GM12878 (cell line): ENCODE measurements around the gene TMBIM6.

DNA sequence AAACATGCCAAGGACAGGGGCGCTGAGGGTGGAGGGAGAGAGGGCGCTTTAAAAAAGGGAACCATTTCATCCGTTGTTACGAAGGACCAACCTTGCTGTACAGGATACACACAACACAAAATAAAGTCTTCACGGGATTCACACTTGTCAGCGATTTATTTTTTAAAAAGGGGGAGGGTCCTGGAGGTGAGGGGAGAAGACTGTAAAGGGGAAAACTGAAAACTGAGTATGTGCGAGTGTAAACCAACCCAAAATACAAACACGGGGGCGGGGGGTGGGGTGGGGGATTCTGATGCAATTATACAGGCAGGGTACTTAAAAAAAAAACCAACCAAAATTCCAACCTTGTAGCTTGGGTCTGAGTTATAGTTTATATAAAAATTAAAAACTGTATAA, 521 bp upstream of the PRKAG1 start:
- RAMPAGE, long total RNA, result no peak
- RRBS, 2 experiments, result no CpG with 5 or more reads among the region's 9 CpGs
CAGE:
- cytosol, long polyA minus RNA, result no peak
- cytosol, long polyA plus RNA, result no peak
- long polyA plus RNA, result no peak
- nucleolus, long total RNA, result no peak
- nucleus, long polyA plus RNA, result no peak
- nucleus, long total RNA, result no peak

DNA sequence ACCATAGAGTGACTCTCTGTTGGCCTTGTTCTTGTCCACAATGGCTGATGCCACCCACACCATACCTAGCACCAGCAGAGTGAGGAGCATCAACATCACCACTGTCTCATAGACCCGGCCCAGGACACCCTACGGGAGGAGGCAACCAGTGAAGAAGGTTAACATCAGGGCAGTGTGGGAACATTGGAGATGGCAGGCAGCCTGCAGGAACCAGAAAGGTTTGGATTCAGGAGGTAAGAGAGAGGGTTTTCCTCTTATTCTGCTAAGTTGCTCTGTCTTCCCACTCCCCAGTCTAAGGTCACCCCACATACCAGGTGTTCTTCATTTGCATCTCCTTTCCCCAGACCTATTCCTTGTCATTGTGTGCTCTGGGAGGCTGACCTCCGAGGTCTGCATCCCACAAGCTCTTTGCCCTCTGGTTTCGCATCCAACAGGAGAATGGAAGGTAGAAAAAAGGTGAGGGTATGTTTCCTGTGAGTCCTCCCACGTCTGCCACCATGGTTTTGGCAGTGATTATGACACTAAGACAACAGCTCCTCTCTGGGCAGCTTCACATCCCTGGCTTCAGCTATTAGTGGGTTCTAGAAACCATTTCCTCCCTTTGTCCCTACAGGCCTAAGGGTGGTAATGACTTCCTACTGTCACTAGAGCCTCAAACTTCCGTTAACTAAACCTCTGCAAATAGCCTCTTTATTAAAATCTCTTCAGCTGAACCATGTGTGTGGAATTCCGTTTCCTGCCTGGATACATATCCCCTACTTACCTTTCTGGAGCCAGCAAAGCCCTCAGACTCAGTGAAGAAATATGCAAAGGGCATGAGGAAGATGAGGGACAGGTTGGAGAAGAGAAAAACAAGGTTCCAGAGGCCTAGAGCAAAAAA, 6.7 kb downstream of the LMBR1L start:
- RAMPAGE, long total RNA, result no peak
- RRBS, 2 experiments, result no CpG with 5 or more reads among the region's 7 CpGs
CAGE:
- cytosol, long polyA minus RNA, result no peak
- cytosol, long polyA plus RNA, result no peak
- long polyA plus RNA, result no peak
- nucleolus, long total RNA, result no peak
- nucleus, long polyA plus RNA, result no peak
- nucleus, long total RNA, result no peak

DNA sequence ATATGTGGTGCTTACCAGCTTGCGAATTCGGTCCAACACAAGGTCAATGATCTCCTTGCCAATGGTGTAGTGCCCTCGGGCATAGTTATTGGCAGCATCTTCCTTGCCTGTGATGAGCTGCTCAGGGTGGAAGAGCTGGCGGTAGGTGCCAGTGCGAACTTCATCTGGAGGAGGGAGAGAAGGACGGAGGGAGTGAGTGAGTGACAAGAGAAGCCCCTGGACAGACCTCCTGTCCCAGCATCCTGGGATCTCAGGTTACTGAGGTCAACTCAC, 2.0 kb downstream of the TUBA1B start:
- RAMPAGE, long total RNA, result no peak
- RRBS, 2 experiments, result no CpG with 5 or more reads among the region's 6 CpGs
CAGE:
- cytosol, long polyA minus RNA, result no peak
- cytosol, long polyA plus RNA, result no peak
- long polyA plus RNA, result no peak
- nucleolus, long total RNA, result no peak
- nucleus, long polyA plus RNA, result no peak
- nucleus, long total RNA, result no peak

- RAMPAGE, long total RNA, result no peak
- RRBS, 2 experiments, result no CpG with 5 or more reads among the region's 15 CpGs
CAGE:
- cytosol, long polyA minus RNA, result no peak
- cytosol, long polyA plus RNA, result no peak
- long polyA plus RNA, result no peak
- nucleolus, long total RNA, result no peak
- nucleus, long polyA plus RNA, result no peak
- nucleus, long total RNA, result no peak
These were observed 31.9 kb upstream of the TUBA1C start for GRCh38 chr12:49232701-49233641.

GRCh38 chr12:49347277-49348129, 815 bp downstream of the DNAJC22 start:
- RAMPAGE, long total RNA, result no peak
- RRBS, 2 experiments, result under 1 to 2% methylated on average over 7 to 11 of the region's 35 CpGs
CAGE:
- cytosol, long polyA minus RNA, result no peak
- cytosol, long polyA plus RNA, result no peak
- long polyA plus RNA, result no peak
- nucleolus, long total RNA, result no peak
- nucleus, long polyA plus RNA, result no peak
- nucleus, long total RNA, result no peak

DNA sequence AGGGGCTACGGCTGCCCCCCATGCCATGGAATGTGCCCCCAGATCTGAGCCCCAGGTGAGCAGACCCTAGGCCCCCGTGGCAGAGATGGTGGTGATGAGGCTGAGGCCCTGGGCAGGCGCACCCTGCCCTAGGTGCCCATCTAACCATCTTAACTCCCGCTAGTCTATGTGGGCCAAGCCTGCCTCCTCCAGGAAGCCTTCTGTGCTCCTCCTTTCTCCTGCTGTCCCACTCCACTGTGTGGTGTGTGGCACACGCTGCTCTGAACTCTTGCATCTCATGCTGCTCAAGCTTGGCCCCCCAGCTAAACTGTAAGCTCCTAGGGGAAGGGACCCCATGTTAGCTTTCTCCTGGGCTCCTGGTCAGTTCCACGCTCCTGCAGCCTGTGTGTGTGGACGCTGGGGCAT, 12.0 kb downstream of the MCRS1 start:
- RAMPAGE, long total RNA, result no peak
- RRBS, 2 experiments, result no CpG with 5 or more reads among the region's 7 CpGs
CAGE:
- cytosol, long polyA minus RNA, result no peak
- cytosol, long polyA plus RNA, result no peak
- long polyA plus RNA, result no peak
- nucleolus, long total RNA, result no peak
- nucleus, long polyA plus RNA, result no peak
- nucleus, long total RNA, result no peak

DNA sequence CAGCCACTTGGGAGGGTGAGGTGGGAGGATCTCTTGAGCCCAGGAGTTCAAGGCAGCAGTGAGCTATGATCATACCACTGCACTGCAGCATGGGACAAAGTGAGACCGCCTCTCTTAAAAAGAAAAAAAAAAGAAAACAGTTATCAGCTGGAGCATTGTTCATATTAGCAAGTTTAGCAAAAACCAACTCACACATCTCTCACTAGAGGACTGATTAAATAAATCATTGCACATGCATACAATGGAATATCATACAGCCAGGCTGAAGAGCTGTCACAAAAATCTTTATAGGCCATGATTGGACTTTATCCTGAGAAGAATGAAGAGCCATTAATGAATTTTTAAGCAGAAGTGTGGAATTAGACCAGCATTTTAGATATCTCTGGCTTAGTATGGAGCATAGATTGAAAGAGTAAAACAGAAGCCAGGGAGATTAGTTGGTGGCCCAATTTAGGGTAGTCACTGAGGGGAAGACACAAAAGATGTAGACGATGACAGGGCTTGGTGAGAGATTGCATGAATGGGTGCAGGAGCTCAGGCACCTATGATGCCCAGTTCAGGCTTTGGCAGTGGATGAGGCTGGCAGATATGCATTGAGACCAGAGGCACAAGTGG, 8.6 kb upstream of the MCRS1 start:
- RAMPAGE, long total RNA, result no peak
- RRBS, 2 experiments, result no CpG with 5 or more reads among the region's 2 CpGs
CAGE:
- cytosol, long polyA minus RNA, result no peak
- cytosol, long polyA plus RNA, result no peak
- long polyA plus RNA, result no peak
- nucleolus, long total RNA, result no peak
- nucleus, long polyA plus RNA, result no peak
- nucleus, long total RNA, result no peak

DNA sequence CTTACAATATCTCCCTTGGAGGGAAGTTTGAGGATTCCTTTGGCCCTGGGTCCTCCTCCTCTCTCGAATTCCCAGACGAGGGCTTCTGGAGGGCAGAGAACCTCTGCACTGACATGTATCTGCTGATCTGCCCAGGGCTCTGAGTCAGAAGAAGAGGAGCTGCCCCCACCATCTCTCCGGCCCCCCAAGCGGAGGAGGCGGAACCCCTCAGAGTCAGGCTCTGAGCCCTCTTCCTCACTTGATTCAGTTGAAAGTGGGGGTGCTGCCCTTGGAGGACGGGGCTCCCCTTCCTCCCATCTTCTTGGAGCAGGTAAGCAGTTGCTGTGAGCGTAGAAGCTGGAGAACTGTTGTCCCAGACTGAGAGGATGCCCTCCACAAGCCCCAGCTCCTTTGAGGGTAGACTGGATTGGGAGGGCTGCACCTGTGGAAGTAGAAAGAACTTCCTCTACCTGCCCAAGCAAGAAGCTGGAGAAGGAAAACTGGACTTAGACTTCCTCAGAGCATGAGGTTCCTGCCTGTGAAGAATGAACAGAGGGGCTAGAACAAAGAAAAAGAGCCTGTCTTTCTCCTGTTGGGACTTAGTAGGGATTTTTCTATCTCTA, 19.8 kb downstream of the PRPF40B start:
- RAMPAGE, long total RNA, result no peak
- RRBS, 2 experiments, result no CpG with 5 or more reads among the region's 7 CpGs
CAGE:
- cytosol, long polyA minus RNA, result no peak
- cytosol, long polyA plus RNA, result no peak
- long polyA plus RNA, result no peak
- nucleolus, long total RNA, result no peak
- nucleus, long polyA plus RNA, result no peak
- nucleus, long total RNA, result no peak

GRCh38 chr12:49643690-49644879, 20.7 kb downstream of the PRPF40B start:
- RAMPAGE, long total RNA, result no peak
- RRBS, 2 experiments, result no CpG with 5 or more reads among the region's 15 CpGs
CAGE:
- cytosol, long polyA minus RNA, result no peak
- cytosol, long polyA plus RNA, result no peak
- long polyA plus RNA, result no peak
- nucleolus, long total RNA, result start-site peak on the plus strand at chr12:49644073-49644612, 12 reads
- nucleus, long polyA plus RNA, result no peak
- nucleus, long total RNA, result no peak

- RAMPAGE, long total RNA, result no peak
- RRBS, 2 experiments, result no CpG with 5 or more reads among the region's 12 CpGs
CAGE:
- cytosol, long polyA minus RNA, result no peak
- cytosol, long polyA plus RNA, result no peak
- long polyA plus RNA, result no peak
- nucleolus, long total RNA, result no peak
- nucleus, long polyA plus RNA, result no peak
- nucleus, long total RNA, result no peak
These were observed 8.3 kb downstream of the FMNL3 start for GRCh38 chr12:49698487-49699736.

- RAMPAGE, long total RNA, result no peak
- RRBS, 2 experiments, result under 1 to 4% methylated on average over 13 to 23 of the region's 48 CpGs
CAGE:
- cytosol, long polyA minus RNA, result no peak
- cytosol, long polyA plus RNA, result no peak
- long polyA plus RNA, result no peak
- nucleolus, long total RNA, result start-site peak on the minus strand at chr12:49706925-49706964, 26 reads
- nucleus, long polyA plus RNA, result no peak
- nucleus, long total RNA, result no peak
These were observed 651 bp downstream of the FMNL3 start for GRCh38 chr12:49706335-49707172.

DNA sequence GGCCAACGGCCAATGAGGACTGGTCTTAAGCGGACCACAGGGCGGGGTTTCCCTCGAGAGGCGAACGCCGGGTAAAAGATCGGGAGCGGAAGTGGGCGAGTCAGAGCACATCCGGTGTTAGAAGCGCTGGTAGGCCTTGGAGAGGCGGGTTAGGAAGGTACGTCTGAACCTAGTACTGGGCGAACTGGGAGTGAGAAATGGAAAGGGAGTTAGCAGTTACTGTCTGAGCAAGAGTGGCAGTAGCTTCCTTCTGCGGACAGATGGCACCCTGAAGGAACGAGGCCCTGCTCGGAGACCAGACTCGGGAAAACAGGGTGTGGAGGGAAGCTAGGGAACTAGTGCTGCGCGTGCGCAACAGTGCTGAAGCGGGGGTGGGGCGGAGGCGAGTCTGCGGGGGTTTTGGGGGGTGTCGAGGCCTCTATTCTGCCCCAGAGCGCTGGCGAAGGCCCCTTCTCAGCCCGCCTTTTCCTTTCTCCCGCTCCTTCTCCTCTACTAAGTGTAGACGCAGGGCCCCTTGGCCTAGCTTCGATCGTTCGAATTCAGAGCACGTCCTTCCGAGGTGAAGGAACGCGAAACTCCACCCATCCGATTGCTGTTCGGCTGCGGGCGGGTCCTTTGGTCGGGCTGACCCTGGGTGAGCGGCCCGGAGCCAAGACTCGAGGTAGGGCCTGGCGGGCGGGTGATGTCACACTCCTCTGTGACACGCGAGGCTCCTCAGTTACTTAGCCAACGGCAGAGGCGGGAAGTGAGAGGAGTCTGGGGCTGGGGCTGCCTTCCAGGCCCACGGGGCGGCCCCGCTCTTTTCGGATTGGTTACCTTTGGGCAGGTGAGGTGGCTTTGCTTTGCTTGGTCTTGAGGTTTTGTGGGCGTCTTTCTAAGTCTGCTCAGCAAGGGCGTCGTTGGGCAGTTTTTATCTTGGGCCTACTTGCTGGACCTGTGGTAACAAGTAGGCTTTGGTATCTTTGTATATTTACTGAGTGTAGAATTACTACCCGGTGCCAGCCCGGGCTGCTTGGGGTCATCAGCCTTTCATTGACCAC, at the start of gene TMBIM6:
TMBIM6 (plus strand) TSS at position 103 of the 1,040 bp plus-strand sequence.
- RAMPAGE, long total RNA, result start-site peak on the plus strand centred at position 105 of the sequence, 7 bp wide, 676 and 1,967 reads in 2 replicates
- RRBS, 2 experiments, result 12% methylated on average over 5 of the region's 62 CpGs; no CpG with 5 or more reads in 1 of the 2 experiments
CAGE:
- cytosol, long polyA minus RNA, result start-site peak on the plus strand centred at position 115 of the sequence, 23 bp wide, 11,121 reads
- cytosol, long polyA plus RNA, result start-site peak on the plus strand centred at position 127 of the sequence, 59 bp wide, 10,153 and 8,853 reads in 2 replicates
- long polyA plus RNA, result start-site peak on the plus strand centred at position 127 of the sequence, 59 bp wide, 8,696 and 8,712 reads in 2 replicates
- nucleolus, long total RNA, result start-site peak on the plus strand centred at position 106 of the sequence, 17 bp wide, 11,303 reads
- nucleus, long polyA plus RNA, result start-site peak on the plus strand centred at position 123 of the sequence, 50 bp wide, 8,258 and 7,368 reads in 2 replicates
- nucleus, long total RNA, result start-site peak on the plus strand centred at position 101 of the sequence, 7 bp wide, 28 reads

- RAMPAGE, long total RNA, result no peak
- RRBS, 2 experiments, result no CpG with 5 or more reads among the region's 7 CpGs
CAGE:
- cytosol, long polyA minus RNA, result no peak
- cytosol, long polyA plus RNA, result no peak
- long polyA plus RNA, result no peak
- nucleolus, long total RNA, result no peak
- nucleus, long polyA plus RNA, result no peak
- nucleus, long total RNA, result no peak
These were observed 7.8 kb downstream of the RACGAP1 start for GRCh38 chr12:50017505-50017955.

- RAMPAGE, long total RNA, result no peak
- RRBS, 2 experiments, result no CpG with 5 or more reads among the region's 4 CpGs
CAGE:
- cytosol, long polyA minus RNA, result no peak
- cytosol, long polyA plus RNA, result no peak
- long polyA plus RNA, result no peak
- nucleolus, long total RNA, result no peak
- nucleus, long polyA plus RNA, result no peak
- nucleus, long total RNA, result no peak
These were observed 9.2 kb downstream of the ASIC1 start for GRCh38 chr12:50066641-50066980.

DNA sequence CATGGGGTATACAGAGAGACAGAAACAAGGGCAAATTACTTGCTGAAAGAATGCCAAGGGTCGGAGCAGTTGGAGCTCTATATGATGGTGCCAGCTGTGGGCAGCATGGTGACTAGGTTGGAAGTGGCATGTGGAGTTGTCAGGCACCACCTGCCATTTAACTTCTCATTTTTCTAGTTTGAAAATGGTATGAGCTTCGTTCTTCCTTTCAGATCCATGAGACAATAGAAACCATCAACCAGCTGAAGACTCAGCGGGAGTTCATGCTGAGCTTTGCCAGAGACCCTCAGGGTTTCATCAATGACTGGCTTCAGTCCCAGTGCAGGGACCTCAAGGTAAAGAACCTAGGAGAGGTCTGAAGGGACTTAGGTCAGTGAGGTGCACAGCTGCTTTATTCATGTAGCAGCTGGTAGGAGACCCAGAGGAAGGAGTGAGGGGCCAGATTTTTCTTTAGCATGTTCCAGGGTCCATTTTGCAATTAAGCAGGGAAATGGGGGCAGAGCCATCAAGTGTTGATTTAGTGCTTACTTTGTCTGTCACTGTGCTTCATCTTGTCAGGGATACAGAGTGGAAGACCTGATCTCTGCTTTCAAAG, 7.1 kb upstream of the GPD1 start:
- RAMPAGE, long total RNA, result no peak
- RRBS, 2 experiments, result no CpG with 5 or more reads among the region's 3 CpGs
CAGE:
- cytosol, long polyA minus RNA, result no peak
- cytosol, long polyA plus RNA, result no peak
- long polyA plus RNA, result no peak
- nucleolus, long total RNA, result no peak
- nucleus, long polyA plus RNA, result no peak
- nucleus, long total RNA, result no peak

- RAMPAGE, long total RNA, result no peak
- RRBS, 2 experiments, result no CpG with 5 or more reads among the region's 5 CpGs
CAGE:
- cytosol, long polyA minus RNA, result no peak
- cytosol, long polyA plus RNA, result no peak
- long polyA plus RNA, result no peak
- nucleolus, long total RNA, result no peak
- nucleus, long polyA plus RNA, result no peak
- nucleus, long total RNA, result no peak
These were observed 5.3 kb upstream of the GPD1 start for GRCh38 chr12:50098563-50098945.

- RAMPAGE, long total RNA, result no peak
- RRBS, 2 experiments, result no CpG with 5 or more reads among the region's 10 CpGs
CAGE:
- cytosol, long polyA minus RNA, result no peak
- cytosol, long polyA plus RNA, result no peak
- long polyA plus RNA, result no peak
- nucleolus, long total RNA, result no peak
- nucleus, long polyA plus RNA, result no peak
- nucleus, long total RNA, result no peak
These were observed 36.5 kb downstream of the LIMA1 start for GRCh38 chr12:50246375-50247657.

- RAMPAGE, long total RNA, result no peak
- RRBS, 2 experiments, result no CpG with 5 or more reads among the region's 1 CpG
CAGE:
- cytosol, long polyA minus RNA, result no peak
- cytosol, long polyA plus RNA, result no peak
- long polyA plus RNA, result no peak
- nucleolus, long total RNA, result no peak
- nucleus, long polyA plus RNA, result no peak
- nucleus, long total RNA, result no peak
These were observed 14.7 kb upstream of the LIMA1 start for GRCh38 chr12:50297919-50298524.

DNA sequence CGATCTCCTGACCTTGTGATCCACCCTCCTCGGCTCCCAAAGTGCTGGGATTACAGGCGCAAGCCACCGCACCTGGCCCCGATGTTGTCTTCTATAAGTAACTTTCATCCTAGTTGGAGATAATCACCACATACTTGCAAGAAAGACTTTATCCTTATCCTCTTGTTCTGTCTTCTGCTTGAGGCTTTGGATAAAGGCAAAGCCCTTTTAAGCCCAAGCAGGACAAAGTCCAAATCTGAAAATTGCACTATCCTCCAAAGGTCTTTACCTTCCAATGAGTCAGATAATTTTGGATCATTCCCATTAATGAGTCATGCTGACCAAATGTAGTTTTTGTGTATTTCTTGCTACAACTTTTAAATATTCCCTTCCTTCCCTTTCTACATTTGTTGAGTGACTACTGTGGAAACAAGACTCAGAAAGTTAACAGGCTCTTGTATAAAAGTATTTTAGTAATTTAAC, 20.9 kb upstream of the LIMA1 start:
- RAMPAGE, long total RNA, result no peak
- RRBS, 2 experiments, result no CpG with 5 or more reads among the region's 5 CpGs
CAGE:
- cytosol, long polyA minus RNA, result no peak
- cytosol, long polyA plus RNA, result no peak
- long polyA plus RNA, result no peak
- nucleolus, long total RNA, result no peak
- nucleus, long polyA plus RNA, result no peak
- nucleus, long total RNA, result no peak